Duodenum (tissue), 1 donor: ENCODE results near the gene GPX7.

GRCh38 chr1:51878844-51879343 lies 367 bp upstream of the NRDC start:
- PRO-cap: bidirectional peak, plus-strand start at chr1:51878964, minus-strand start at chr1:51878741; bidirectional peak, plus-strand start at chr1:51879232, minus-strand start at chr1:51879203

- PRO-cap: no peak
Observed at GRCh38 chr1:51976704-51977673, 13.5 kb downstream of the RAB3B start.

- PRO-cap: no peak
Observed at GRCh38 chr1:52348494-52349680, 17.1 kb downstream of the CC2D1B start.

- PRO-cap: no peak
Observed at GRCh38 chr1:52409168-52409607, 4.8 kb downstream of the PRPF38A start.

DNA sequence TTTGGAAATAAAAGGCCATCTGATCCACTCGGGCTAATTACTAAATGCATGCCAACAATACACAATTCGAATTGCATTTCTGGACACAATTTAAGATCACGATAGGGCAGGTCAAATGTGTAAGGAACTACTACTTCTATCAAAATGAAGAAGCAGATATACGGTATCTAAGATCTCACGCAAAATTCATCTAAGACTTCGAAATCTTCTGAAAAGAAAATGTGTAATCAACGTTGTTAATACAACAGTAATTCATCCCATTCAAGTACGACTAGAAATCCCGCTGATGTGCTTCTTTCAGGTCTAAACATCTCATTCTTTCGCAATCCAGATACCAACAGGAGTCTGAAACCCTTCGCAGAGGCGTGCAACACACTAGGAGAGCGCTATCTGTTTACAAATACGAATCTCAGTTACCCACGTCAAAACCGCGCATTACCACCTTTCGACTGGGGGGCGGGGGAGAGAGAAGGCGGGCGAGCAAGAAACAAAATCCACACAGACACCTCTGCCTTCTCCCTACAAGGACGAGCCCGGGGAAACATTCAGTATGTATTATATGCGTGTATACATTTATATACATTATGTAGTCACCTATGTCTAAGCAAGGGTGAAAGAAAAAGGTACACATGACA lies 865 bp downstream of the TUT4 start:
- PRO-cap: unidirectional peak, plus-strand start at position 469 of the sequence

DNA sequence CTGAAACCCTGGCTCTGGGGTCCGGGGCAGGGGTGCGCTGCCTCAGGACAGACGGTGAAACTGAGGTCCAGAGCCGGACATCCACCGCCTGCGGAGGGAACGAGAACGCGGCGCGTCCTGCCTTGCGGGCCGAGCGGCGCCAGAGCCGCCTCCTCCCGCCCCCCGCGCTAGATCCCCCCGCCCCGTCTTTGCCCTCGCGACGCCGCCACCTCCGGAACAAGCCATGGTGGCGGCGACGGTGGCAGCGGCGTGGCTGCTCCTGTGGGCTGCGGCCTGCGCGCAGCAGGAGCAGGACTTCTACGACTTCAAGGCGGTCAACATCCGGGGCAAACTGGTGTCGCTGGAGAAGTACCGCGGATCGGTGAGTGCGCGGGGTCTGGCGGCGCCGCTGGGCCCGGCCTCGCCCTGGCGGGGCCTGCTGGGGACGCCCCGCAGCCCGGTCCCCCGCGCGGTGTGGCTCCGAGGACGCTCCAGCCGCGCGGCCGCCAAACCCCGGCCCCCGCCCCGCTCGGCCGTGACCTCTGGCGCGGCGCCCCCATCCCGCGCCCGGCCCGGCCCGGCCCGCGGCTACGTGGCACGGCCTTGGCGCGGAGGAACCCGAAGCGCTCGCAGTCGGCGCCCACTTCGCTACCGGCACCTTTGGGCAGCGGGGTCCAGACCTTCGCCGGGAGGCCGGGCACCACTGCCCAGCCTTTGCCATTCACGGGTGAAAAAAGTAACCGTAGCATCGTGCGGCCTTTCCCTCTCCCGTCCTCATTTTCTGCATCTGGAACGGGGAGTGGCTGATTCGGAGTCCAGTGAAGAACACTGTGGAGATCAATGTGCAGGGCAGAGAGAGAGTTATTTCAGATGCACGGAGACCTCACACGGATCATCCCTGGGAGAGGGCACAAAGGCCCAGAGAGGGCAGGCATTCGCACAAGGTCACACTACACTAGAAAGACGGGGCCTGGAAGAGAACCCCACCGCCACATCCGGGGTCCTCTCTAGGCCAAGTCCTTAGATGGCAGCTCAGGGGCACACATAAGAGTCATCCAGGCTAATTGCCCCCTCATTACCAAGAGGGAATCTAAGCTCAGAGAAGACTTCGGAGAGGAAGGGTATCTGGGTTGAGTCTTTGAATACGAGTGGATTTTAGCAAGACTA lies at the start of gene GPX7:
GPX7 (plus strand) TSS at position 185 of the 1,146 bp plus-strand sequence.
- PRO-cap: unidirectional peak, plus-strand start at position 224 of the sequence

- PRO-cap: no peak
Observed at GRCh38 chr1:52631592-52632292, 1.2 kb upstream of the SHISAL2A start.

DNA sequence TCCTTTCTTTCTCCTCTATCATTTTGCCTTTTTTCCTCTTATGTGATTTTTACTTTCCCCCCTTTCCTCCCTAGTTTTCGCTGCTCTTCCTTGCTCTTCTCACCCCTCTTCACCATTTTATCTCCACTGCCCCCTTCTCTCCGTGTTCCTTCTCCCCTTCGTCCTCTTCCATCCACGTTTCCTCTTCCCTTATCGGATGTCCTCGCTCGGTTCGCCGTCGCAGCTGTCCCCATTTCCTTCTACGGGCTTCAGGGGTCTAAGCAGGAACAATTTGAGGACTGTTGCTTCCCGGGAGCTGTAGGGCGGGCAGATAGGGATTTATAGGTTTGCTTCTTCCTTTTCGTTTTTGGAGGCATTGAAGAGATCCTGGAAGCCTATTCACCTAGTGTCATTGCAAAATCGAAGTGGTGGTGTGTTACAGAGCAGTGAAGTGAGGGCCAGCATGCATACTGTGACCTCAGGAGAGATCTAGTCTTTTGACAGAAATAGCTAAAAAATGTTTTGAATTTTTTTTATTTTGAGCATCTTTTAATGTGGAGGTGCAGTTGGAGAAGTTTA lies 820 bp downstream of the ZYG11B start:
- PRO-cap: no peak

- PRO-cap: bidirectional peak, plus-strand start at chr1:53091062, minus-strand start at chr1:53090985
Observed at GRCh38 chr1:53090420-53091287, 28.6 kb downstream of the PODN start.

GRCh38 chr1:53196040-53196471 lies 568 bp upstream of the CPT2 start:
- PRO-cap: no peak

GRCh38 chr1:53219520-53219884 lies 932 bp downstream of the CZIB start:
- PRO-cap: no peak

- PRO-cap: no peak
Observed at GRCh38 chr1:53294514-53295018, 33.3 kb downstream of the LRP8 start.

- PRO-cap: no peak
Observed at GRCh38 chr1:53512304-53512690, 53.1 kb downstream of the DMRTB1 start.

DNA sequence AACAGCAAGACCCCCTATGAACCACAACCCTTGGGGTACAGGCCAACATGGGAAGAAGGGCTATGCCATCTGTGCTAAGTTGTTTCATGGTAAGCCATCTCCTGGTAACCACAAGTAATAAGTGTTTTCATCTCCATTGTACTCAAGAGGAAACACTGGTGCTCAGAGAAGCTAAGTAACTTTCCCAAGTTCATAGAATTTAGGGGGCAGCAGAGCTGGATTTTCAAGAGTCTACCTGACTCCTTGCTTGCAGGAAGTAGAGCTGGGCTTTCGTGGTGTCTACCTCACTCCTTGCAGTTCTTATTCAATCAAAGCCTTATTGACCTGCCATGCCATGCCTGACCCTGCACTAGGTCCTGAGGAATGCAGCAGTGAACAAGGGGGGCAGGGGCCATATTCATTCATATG lies 93.4 kb downstream of the GLIS1 start:
- PRO-cap: no peak

DNA sequence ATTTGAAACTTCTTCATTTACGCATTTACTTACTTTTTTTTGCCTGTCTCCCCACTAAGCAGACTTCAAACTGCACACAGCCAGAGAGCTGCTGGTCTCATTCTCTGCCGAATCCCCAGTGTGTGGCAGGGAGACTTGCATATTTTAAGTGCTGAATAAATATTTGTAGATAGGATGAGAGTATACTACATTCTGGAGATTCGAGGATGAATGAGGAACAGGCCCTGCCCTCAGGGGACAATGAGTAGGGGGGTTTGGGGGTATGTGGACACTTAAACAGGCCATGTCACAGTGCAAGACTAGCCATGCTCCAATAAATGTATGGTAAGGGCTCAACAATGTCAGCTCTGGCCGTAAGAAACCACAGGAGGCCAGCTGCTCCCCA lies 8.3 kb downstream of the DIO1 start:
- PRO-cap: no peak

GRCh38 chr1:54015908-54017145 lies 1.7 kb downstream of the LDLRAD1 start:
- PRO-cap: no peak

DNA sequence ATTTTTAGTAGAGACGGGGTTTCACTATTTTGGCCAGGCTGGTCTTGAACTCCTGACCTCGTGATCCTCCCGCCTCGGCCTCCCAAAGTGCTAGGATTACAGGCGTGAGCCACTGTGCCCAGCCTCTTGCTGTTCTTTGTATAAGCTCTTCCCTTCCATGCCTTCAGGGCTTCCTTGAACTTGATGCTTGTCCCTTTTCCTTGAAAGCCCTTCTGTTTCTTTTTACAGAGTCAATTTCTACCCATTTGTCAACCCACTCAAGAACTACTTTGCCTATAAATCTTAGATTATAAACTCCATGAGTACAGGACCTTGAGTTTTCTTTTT lies 5.4 kb downstream of the TCEANC2 start:
- PRO-cap: no peak

GRCh38 chr1:54098675-54099171 lies 45.3 kb downstream of the TCEANC2 start:
- PRO-cap: no peak

DNA sequence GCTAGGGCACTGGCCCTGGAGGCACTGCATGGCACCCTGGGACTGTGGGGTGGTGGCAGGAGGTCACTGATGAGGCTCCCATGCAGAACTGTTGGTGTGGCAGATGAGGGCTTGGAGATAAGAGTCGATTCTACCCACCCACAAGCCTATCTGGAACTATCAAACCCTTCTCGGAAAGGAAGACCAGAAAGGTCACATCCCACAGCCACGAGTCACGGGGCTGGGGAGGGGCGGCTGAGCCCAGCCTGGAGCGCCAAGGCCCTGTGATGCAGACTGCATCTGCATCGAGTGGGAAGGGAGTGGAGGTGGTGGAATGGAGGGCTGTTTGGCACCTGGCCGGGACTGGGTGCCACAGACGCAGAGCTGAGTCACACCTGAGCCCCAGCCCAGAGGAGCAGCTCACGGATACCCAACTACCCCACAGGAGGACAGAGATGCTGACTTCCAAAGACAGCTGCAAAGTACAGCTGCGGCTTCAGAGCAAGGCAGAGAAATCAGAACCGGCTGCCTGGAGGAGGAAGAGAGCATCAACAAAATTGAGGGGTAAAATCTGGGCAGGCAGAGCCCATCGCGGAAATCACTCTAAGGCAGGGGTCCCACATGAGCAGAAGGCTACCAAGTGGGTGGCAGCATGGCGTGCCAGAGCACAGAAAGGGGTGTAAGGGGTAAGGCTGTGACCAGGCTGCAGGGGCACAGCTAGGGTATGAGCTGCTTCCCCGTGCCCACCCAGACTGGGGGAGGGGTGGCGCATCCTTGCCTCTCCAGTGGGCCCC lies 29.7 kb downstream of the MRPL37 start:
- PRO-cap: no peak

GRCh38 chr1:54252858-54253443 lies 53.0 kb downstream of the MRPL37 start:
- PRO-cap: no peak